Colic lymph node (tissue), 1 donor: Measurements from ENCODE around the genes CCDC105 and WIZ.

- PRO-cap: no peak
Measured at GRCh38 chr19:14732891-14733912, 43.4 kb downstream of the ZNF333 start.

GRCh38 chr19:15010350-15011057, at the start of gene CCDC105:
CCDC105 (plus strand) TSS chr19:15010726.
- PRO-cap: no peak

GRCh38 chr19:15011058-15011570, 588 bp downstream of the CCDC105 start:
- PRO-cap: no peak

DNA sequence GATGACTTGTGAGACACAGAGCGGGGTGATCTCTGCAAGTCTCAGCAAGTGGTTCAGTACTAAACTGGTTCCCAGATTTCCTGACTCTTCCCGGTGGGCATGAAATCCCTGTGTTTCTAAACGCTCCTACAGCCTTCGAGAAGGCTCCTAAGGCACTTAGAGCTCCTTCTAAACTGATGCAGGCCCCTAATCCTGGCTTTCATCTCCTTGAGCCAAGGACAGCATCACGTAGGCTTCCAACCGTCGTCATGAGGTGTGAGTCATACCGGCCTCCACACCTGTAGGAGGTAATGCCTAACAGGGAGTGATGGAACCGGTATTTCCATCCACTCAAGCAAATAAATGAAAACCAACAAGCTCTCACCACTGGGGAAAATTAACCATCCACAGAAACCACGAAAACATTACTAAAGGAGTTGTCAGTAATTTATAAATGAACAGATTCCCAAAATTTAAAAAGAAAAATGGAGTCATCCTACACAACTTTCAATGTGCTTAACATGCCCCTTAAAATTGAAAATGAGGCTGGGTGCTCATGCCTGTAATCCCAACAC, 4.7 kb upstream of the ILVBL start:
- PRO-cap: no peak

DNA sequence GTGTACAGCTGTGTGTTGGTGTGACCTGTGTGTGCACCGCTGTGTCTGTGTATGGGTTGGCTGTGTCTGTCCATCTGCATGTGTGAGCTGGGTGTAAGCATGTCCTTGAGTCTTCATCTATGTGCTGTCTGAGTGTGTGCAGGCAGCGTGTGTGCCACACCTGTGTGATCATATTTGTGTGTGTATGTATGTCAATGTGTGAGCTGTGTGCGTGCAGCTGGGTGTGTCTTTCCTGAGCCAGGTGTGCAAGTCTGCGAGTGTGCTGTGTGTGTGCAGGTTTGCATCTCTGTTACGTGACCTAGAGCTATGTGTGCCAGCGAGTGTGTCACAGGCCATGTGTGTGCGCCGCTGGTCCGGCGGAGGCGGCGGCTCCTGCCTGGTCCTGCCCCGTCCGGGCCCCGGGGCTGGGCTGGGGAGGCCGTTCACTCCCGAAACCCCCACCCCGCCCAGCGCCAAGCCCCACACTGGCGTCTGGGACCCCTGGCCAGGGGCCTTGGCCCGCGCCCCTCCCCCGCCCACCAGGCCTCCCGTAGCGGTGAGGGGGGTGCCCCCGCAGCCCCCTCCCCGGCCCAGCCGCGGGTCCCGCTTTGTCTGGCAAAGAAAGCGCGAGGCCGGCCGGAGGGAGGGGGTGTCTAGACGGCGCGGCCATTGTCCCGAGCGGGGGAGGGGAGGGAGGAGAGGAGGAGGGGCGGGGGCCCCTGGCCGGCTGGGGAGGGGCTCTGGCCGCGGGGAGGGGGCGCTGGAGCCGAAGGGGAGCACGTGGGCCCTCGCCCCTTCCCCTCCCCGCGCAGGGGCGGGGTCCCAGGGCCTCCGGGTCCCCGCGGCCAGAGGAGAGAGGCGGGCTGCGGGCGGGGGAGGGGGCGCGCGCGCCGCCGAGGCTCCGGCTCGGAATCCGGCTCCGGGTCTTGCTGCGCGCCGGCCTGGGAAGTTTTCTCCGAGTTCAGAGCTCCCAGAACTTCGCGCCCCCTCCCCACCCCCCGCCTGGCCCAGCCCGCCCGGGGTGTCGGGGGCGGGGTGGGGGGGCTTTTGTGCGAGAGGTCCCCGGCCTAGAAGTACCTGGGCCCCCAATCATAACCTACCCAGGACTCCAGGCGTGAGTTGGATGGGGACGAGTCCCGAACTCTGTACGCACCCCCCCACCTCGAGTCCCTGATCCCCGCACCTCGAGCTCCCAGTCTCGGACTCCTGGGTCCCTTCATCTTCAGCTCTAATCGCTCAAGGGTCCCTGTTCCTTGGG, 1.0 kb downstream of the NOTCH3 start:
- PRO-cap: no peak

DNA sequence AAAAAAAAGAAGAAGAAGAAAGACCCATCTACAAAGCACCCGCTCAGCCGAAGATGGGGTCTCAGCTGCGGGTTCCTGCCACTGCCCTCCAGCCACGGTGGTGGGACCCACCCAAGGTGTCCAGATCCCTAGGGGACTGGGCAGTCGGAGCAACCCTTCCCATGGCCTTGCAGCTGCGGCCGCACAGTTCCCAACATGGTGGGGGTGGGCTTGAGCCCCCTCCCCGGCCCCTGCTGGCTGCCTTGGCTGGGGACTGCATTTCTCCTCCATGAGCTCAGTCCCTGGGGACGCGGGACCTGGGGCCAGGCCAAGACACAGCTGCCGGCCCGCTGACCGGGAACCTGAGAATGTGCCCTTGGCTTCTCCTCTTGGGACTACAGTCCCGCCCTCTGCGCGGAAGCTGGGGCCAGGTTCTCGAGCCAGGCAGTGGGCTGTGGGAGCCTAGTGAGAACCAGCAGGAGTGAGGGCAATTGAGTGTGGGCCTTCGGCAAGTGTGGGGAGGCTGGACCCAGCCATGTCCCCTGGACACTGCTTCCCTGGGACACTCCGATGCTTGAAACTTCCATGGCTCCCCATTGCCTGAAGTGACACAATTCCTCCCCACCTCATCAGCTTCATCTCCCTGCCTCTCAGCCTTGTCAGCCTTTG, 12.9 kb upstream of the NOTCH3 start:
- PRO-cap: no peak

DNA sequence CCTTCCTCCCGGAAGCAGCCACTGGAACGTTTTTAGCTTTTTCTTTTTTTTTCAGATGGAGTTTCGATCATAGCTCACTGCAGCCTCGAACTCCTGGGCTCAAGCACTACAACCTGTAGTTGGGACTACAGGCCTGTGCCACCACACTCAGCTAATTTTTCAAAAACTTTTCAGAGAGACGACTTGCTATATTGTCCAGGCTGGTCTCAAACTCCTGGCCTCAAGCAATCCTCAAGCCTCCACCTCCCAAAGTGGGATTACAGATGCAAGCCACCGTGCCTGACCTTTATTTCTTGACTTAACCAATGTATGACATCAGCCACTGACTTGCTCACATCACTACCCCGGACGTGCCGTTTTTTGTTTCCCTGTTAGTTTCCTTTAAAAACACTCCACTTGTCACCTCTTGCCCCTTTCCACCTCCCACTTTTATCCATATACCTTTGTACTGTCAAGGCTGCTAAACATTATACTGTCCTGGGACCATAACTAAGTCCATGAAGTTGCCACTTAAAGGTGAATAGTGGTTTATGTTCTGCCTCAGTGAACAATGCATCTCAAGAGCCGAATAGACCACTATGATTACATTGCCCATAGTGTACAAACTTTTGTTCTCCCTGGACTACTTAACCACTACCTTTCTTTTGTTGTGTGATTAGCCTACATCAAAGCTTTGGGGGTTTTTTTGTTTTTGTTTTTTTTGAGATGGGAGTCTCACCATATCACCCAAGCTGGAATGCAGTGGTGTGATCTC, 2.2 kb upstream of the EPHX3 start:
- PRO-cap: no peak

GRCh38 chr19:15236328-15236919, 4.2 kb upstream of the EPHX3 start:
- PRO-cap: no peak

GRCh38 chr19:15243219-15243776, 11.1 kb upstream of the EPHX3 start:
- PRO-cap: no peak

- PRO-cap: bidirectional peak, plus-strand start at chr19:15252123, minus-strand start at chr19:15251952
Measured at GRCh38 chr19:15251473-15252375, 19.5 kb upstream of the EPHX3 start.

- PRO-cap: no peak
Measured at GRCh38 chr19:15264334-15265192, 32.3 kb upstream of the EPHX3 start.

DNA sequence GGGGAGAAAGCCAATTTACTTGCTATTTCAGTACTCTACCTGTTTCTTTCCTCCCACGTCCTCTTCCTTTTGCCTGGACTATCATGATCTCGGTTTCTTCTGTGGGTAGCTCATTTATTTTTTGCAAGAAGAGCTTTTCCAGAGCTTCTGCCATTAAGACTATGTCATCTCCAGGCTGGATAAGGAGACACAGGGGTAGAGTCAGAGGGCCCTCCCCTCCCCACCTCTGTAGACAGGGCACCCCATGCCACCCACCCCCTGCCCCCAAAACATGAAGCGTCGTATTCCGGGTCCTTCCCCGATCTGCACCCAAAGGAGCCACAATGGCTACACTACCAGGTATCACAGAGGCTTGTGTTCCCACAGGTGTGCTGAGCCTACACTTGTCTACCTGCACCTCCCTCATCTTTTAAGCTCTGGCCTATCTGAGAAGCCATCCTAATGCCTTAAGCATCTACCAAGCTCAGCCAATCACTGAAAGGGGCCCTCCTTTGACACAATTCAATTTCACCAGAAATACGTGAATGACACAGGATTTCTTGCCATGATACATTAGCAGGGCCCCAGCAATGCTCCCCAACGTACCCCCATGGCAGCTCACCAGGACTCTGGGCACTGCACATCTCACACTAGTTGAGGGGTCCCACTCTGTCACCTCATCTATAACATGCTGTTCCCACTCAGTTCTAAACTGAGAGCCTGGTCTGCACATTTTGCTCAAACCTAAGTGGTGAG, 35.3 kb upstream of the EPHX3 start:
- PRO-cap: no peak

- PRO-cap: no peak
Measured at GRCh38 chr19:15272729-15273355, 40.6 kb upstream of the EPHX3 start.

GRCh38 chr19:15290766-15291272, 41.5 kb downstream of the BRD4 start:
- PRO-cap: no peak

GRCh38 chr19:15321797-15322230, 10.5 kb downstream of the BRD4 start:
- PRO-cap: no peak

DNA sequence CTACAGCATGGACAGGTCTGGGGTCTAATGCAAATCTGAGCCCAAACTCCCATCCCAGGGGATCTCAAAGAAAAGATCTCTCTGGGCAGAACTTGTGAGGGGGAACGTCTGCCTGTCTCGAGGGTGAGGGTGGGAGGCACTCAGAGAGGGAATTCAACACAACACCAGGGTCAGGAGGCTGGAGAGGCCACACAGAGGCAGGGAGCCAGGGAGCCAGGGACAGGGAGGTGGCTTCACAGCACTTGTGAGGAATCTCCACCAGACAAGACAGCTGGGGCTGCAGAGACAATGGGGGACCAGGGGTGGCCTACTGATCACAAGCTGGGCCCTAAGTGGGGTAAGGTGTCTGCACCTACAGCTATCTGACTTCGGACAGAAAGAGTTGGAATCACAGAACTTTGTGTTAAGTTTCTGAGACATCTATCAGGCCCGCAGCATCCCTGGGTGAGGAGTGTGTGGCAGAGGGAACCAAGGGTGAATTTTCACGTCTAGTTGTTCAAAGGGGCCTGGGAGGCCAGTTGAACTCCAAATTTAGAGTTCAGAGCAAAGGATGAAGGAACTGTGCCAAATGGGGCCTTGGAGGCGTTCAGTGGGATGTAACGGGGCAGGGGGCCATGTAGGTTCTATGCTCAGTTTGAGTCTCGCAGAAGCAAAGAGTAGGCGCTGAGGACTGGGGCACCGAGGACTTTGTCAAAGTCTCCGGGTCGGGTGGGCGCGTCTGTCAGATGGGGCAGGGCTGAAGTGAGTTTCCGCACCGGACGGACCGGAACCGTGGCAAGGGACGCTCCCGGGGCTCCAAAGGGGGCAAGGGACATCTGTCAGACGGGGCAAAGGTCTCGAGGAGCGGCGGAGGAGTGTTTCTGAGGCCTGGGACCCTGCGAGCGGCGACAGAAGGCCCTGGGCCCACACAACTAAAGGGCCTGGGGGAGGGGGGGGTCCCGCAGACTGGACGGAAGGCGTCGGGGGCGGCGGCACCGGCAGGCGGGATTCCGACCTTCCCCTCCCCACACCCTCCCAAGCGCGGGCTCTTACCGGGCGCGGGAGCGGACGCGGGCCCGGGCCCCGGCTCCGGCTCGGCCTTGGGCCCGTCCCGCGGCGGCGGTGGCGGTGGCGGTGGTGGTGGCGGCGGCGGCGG, 13.0 kb upstream of the AKAP8L start:
- PRO-cap: no peak

GRCh38 chr19:15449418-15450425, at the start of gene WIZ:
WIZ (minus strand) TSS chr19:15449956.
- PRO-cap: unidirectional peak, minus-strand start at chr19:15449943

GRCh38 chr19:15540376-15540755, 32.0 kb downstream of the CYP4F22 start:
- PRO-cap: no peak

- PRO-cap: no peak
Measured at GRCh38 chr19:15646509-15647513, 6.1 kb downstream of the CYP4F3 start.

DNA sequence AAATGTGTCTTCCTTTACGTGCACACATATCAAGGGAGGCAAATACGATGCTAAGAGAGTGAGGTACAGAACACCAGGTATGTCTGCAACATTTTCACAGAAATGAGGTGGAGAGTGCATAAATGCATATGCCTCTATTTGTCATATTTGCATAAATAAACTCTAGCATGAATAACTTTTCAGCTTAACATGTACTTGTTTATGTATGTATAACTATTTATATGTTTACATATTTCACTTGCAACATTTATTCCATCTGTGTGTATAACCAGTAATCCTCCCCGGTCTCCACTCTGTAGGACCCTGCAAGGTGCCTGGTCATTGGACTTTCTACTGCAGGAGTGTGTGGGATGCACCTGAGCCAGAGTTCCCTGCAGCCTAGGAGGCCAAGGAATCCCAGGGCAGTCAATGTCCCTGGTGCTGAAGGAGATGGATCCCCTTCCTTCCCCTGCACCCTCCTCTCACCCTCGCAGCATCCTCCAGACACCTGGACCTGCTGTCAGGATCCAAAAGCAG, 7.3 kb downstream of the OR10H4 start:
- PRO-cap: no peak